Mucosa of descending colon (tissue), 1 donor: ENCODE measurements around the gene MUC6.

DNA sequence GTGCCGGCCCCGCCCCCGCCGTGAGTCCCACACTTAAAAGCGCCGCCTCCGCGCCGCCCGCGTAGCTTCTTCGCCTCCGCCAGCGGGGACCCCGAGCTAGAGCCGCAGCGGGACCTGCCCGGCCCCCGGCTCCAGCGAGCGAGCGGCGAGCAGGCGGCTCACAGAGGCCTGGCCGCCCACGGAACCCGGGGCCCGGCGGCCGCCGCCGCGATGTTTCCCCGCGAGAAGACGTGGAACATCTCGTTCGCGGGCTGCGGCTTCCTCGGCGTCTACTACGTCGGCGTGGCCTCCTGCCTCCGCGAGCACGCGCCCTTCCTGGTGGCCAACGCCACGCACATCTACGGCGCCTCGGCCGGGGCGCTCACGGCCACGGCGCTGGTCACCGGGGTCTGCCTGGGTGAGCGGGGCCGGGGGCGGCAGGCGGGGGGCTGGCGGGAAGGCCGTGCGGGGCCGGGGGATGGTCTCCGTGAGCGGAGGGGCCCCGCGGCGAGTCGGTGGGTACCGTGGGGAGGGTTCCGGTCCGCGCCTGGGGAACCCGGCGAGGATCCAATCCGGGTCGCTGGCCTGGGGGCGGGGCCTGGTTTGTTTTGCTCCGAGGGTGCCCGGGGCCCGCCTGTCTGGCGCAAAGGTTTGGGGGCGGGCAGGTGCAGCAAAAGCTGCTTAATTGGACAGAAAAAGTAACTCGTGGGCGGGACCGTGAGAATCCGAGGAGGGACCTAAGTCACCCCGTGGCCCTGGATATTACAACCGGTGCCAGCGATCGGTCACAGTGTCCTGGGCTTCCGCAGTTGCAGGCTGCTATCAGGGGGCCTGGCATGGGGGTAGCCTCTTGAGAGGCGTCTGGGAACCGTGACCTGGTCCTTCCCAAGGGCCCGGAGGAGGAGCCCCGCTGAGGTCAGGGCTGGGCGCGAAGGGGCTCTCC lies 1.1 kb downstream of the PNPLA2 start:
- PRO-cap = bidirectional peak, plus-strand start at position 64 of the sequence, minus-strand start outside the sequence; unidirectional peak, plus-strand start at position 301 of the sequence; bidirectional peak, plus-strand start at position 741 of the sequence, minus-strand start at position 561 of the sequence

DNA sequence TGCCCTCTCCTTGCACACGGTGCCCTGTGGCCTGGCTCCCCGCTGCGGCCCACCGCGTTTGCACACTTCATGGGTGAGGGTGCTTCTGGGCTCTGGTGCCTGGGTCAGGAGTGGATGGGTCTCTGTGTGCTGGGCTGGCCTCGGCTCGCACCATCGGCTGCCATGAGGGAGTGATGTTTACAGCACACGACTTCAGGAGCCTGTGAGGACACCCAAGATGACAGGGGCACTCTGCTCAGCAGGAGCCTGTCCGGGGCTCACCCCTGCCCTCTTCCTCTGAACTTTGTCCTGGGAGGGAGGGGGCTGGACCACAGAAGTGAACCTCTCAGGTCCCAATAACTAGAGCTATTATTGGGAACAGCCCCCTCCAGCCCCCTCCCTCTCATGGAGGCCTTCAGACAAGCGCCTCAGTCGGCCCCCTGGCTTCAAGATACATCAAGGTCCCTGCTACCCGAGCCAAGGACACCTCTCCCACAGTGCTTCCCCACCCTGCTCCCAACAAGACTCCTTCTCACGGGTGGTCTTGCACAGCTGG lies 1.8 kb downstream of the PNPLA2 start:
- PRO-cap = no peak

DNA sequence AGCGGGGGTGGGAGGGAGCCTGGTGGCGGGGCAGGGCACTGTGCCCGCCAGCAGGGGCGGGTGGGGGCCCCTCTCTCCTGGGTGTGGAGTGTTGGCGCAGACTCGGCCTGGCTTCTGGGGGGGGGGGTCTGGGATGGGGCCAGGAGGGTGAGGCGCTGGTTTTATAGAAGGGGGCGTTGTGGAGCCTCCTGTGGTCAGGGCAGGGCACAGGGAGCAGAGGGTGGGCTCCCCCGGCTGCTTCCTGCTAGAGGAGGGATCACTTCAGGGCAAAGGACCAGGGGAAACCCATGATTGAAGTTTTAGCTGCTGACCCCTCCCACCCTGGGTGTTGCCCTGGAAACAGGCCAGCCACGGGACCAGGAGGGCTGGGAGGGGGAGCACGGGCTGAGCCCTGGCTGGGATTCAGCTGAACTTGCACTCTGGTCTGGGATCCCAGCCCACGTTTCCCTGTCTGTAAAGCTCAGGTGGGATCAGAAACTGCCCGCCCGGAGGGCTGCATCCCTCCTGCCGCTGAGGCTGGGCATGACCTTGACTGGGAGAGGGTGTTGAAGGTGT lies 2.0 kb downstream of the TSPAN4 start:
- PRO-cap = no peak

GRCh38 chr11:849223-850119 lies 6.8 kb downstream of the TSPAN4 start:
- PRO-cap = no peak

DNA sequence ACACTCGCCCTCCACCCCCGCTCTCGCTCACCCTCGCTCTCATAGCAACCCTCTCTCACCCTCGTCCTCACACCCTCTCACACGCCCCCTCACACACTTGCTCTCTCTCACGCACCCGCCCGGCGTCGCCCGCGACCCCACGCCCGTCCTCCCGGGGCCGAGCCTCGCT lies 200 bp downstream of the CHID1 start:
- PRO-cap = no peak

DNA sequence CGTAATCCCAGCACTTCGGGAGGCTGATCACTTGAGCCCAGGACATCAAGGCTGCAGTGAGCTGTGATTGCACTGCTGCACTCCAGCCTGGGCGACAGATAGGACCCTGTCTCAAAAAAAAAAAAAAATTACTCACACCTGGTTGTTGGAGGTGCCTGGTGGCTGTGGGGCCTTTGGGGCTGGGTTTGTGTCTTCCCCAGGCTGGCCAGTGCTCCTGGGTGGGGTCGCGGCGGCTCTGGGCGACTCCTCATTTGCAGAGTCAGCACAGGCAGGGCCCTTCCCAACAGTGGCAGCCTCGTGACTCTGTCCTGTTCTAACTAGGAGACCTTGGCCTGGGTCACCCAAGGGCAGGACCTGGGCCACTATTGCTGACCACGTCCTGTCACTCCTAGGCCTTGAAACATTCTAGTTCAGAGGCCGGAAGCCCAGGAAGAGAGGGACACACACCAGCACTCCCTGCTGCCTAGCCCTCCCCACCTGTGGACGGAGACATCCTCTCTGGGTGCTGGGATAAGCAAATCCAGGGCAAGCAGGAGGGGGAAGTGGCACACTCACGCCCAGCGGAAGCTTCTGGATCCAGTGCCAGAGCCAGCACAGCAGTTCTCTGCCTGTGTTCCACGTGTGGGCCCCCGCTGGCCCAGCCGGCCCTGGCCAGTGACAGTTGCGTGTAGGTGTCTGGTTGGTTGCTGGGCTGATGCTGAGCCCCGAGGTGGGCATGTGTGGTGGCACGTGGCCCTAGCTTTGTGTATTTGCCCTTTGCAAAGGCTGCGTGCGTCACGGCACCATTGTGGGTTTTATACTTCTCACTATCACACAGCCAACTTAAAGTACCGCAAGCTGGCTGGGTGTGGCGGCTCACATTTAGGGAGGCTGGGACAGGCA lies 4.2 kb upstream of the CHID1 start:
- PRO-cap = unidirectional peak, minus-strand start at position 210 of the sequence

- PRO-cap = unidirectional peak, minus-strand start at chr11:928173
Observed at GRCh38 chr11:927842-928468, 2.3 kb downstream of the AP2A2 start.

DNA sequence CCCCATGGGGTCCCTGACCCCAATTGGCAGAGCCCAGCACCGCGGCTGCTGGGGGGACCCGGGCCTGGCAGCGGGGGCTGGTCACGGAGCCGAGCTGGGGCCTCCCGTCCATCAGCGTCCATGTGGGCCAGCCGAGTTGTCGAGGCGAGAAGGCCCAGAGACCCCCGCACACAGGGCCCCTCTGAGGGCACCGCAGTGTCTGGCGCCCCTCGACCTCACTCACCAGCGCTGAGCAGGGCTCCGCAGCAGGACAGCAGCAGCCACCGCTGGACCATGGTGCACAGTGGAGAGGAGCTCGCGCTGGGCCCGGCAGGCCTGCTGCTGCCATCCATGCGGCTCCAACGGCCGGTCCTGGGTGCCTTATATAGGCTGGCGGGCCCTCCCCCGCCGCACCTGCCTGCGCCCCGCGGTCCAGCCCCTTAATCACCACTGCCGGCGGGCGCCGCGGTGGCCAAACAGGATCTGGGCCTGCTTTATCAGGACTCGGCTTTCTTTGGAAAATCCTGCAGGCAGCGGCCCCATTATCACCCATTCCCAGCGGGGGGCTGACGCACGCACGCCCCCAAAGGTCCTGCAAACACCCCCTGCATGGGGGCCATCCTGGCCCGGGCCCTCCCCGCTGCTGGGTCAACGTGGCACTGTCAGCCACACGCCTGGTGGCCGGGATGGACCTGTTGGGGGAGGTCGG lies at the start of gene MUC6:
MUC6 (minus strand) TSS at position 338 of the 688 bp plus-strand sequence.
- PRO-cap = no peak

DNA sequence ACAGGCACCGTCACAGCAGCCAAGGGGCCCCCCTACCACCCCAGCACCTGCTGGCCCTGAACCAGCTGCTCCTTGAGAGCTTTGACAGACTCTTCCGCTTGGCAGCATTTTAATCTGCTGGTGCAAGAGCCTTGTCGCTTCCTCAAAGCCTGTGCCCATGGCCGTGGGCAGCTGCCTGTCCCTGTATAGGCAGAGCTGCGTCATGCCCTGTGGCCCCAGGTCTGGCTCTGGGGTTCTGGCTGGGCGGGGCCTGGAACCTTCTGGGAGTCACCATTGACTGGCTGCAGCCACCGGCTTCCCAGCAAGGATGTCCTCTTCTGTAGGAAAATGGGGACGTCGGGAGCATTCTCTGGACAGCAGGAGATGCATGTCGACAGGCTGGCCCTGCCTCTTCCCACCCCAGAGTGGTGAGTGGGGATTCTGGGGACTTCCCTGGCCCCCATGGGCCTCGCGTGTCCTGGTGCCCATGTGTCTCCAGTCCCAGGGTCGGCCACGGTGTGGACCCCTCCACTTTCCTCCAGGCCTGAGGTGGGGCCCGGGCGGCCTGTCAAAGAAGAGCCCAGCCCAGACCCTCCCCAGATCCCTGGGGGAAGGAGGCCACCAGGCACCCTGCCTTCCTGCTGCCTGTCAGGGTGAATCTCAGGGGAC lies 13.2 kb upstream of the MUC6 start:
- PRO-cap = no peak

DNA sequence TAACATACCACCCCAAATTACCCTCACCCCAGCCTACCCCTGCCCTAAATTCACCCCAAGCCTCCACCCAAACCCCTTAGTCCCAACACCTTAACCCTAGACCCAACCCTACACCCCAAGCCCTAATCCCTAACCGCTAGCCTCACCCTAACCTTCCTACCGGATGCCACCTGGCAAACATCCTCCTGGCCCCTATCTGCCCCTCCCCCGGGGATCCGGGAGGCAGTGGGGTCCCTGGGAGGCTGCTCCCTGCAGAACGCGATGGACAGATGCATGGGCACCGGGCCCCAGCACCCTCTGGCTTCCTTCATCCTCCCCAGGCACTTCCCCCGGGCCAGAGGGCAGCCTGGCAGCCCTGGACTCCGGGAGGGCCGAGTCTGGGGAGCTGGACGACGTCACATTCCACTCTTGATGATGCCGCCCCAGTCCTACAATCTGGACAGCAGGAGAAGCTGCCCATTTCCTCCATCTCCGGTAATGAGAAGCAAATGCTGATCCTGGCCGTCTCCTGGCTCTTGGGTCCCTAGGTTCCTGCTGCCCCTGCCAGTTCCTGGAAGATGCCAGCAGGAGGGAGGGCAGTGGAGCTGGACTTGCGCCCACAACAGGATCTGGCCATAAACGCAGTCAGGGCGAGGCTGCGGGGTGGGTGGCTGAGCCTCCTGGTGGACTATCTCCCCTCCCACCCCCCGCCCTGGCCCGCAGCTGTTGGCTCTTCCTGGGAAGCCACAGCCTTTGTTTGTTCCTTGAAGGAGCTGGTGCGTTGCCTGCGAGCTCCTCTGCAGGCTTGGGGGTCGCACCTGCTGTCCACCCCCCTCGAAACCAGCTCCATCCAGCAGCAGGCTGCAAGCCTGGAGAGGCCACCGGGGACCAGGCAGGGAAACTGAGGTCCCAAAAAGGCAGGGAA lies 17.7 kb upstream of the MUC6 start:
- PRO-cap = bidirectional peak, plus-strand start at position 728 of the sequence, minus-strand start at position 559 of the sequence

DNA sequence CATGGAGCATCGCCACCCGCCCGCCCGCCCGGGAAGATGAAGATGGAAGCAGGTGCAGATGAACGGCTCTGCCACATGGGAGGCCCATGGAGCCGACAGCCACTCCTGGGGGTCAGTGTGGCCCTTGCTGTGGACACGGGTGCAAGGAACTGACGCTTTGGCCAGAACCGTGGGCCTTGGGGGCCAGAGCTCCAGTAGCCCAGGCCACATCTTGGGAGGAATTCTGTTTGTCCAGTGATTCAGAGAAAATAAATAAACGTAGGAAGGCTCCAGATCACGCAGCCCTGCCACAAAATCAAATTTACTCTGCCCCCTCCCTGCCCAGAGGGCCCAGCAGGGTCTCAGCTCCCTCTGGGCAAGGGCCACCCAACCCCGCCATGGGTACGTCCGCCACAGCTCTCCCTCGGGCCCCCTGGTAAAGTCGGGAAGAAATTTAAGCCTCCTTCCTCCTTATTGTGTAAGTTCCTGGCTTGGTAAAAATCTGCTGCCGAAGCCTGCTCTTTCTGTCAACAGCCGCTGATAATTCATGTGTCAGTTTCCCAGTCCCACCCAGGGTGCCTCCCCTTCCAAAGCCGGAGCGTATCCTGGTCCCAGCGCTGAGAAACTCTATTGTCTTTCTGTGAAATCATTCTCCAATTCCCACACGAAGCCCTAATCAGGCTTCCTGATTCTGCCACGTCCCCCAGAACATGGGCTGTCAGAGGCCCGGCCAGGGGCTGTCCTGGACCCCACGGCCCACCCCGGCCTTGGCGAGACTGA lies 6.9 kb upstream of the MUC5AC start:
- PRO-cap = unidirectional peak, plus-strand start at position 628 of the sequence

DNA sequence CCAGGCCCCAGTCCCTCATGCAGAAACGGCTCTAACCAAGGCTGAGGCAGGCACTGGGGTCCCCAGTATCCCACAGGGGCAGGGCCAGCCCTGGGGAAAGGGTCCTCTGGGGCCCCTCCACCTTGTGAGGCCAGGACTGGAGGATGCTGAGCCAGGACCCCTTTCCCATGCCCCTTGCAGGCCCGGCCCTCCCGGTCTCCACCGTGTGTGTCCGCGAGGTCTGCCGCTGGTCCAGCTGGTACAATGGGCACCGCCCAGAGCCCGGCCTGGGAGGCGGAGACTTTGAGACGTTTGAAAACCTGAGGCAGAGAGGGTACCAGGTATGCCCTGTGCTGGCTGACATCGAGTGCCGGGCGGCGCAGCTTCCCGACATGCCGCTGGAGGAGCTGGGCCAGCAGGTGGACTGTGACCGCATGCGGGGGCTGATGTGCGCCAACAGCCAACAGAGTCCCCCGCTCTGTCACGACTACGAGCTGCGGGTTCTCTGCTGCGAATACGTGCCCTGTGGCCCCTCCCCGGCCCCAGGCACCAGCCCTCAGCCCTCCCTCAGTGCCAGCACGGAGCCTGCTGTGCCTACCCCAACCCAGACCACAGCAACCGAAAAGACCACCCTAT lies 17.9 kb downstream of the MUC5B start:
- PRO-cap = no peak

DNA sequence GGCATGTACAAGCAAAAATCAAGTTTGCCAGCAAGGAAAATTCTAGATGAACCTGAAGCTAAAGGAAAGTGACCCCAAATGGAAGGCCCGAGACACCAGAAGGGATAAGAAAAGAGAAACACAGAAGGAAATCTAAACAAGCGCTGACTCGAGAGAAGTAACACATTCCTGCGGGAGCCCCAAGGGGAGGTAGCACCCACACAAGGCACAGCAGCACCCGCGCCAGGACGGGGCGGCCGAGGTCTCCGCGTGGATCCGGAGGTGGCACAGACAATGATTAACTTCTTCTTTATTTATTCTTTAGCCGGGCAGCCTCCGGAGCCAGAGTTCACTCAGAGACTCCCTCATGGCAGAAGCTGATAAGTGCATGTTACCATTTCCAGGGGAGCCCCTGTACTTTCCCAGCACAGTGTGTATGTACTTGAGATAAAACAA lies 5.1 kb downstream of the TOLLIP start:
- PRO-cap = bidirectional peak, plus-strand start at position 324 of the sequence, minus-strand start at position 212 of the sequence

DNA sequence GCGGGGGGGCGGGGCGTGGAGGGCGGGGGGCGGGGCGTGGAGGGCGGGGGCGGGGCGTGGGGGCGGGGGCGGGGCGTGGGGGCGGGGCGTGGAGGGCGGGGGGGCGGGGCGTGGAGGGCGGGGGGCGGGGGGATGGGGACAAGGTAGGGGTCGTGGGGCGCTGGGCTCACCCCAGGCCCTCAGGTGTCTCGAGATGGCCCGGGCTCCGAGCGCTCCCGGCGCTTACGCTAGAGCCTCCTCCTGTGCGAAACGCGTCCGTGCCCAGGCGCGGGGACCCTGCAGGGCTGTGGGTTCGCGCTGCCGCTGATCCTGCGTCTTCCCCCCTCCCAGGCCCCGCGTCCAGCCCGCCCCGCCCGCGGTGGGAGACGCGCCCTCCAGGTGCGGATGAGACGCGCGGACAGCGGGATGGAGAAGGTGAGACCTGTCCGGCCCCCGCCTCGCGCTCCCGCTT lies 27.3 kb upstream of the TOLLIP start:
- PRO-cap = no peak

DNA sequence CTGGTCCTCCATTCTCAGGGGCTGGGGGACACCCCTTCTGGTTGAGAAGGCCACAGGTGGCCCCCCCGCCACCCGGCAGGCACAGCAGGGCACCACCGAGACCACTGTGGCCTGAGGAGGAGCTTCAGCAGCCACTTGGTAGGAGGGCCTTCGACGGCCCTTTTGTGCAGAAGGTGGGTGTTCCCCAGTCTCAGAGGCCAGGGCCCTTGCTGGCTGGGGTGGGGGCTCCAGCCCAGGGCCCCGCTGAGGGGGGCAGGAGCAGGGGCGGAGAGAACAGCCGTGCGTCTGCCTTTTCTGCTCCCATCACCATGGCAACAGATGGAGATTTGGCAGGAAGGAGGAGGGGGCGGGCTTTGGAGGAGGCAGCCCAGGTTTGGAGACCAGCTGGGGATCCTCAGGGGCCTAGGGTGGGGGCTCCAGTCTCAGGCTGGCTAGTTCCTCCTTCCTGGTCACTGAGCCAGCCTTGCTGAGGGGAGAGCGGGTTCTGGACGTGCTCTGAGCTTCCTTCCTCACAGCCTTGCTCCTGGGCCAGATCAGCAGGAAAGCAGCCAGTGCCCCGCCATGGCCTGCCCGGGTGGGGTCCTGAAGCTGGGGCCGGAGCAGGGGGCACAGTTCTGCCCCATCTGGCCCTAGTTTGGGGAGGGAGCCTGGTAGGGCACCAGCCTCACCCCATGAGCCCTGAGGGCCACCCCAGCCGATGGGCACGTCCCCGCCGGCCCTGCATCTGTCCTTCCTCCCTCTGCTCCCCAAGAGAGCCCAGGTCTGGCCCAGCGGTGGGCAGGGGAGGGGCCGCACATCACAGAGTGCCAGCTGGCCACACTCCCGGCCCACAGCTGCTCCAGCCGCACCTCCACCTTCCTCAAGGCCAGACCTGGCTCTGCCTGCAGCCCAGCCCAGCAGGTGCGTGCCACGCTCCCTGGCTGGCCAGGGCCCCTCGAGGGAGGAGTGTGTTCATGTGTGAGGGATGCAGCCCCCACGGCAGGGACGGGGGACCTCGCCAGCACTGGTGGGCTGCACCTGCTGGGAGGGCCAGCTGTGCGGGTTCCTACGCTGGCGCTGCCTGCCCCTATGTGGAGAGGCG lies 21.3 kb downstream of the BRSK2 start:
- PRO-cap = no peak

DNA sequence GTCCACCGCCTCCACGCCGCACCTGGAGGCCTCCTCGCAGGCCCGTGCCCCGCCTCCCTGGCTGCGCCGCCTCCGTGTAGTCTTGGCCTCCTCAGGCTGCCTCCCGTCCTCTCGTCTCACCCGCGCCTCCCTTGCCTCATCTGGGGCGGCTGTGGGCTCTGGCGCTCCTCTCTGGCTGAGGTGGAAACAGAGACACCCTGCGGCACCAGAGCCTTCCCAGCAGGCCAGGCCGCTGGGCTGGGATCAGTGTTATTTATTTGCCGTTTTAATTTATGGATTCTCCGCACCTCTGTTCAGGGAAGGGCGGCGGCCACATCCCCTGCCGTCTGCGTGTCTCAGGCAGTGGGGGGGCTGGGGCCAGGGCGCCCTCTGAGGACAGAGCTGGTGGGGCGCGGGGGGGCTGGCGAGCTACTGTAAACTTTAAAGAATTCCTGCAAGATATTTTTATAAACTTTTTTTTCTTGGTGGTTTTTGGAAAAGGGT lies 25.2 kb downstream of the MOB2 start:
- PRO-cap = unidirectional peak, minus-strand start at position 331 of the sequence

DNA sequence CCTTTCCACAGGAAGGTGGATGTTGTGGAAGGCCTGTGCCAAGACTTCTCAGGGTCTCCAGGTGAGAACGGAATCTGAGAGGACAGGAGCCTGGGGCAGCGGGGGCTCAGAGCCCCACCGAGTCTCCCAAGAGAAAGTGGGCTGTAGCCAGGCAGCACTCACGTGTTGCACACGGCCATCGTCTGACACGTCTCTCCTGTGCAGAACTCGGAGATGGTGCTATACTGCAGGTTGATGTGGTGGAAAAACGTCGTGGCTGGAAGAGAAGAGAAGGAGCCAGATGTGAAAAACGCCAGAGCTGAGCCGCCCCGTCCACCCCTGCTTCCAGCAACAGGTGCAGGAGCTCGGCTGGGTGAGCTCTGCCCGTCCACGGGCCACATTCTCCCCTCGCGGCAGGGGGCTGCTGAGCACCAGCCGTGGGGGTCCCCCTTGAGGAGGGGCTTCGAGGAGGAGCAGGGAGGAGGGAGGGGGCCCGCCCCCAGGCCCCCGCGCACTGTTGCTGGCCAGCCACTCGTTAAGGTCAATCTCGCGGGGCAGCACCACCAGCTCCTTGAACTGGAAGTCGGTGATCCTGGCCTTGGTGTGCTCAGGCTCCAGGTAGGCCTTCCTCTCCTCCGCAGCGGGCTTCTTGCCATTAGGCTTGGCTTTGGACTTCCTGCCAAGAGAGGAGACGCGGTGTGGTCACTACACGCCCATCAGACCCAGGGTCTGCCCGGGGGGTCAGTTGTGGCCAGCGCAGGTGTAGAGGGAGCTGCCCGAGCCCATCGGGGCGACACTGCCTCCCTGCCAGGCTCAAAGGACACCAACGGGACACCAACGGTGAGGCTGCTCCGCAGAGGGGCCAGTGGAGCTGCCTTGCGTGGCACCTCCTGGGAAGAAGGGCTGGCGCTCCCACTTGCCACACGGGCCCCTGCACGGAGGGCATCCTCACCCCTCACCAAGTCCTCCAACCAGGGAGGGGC lies 6.1 kb downstream of the MOB2 start:
- PRO-cap = no peak

GRCh38 chr11:1547772-1549037 lies 23.9 kb downstream of the DUSP8 start:
- PRO-cap = bidirectional peak, plus-strand start at chr11:1548563, minus-strand start at chr11:1548305

DNA sequence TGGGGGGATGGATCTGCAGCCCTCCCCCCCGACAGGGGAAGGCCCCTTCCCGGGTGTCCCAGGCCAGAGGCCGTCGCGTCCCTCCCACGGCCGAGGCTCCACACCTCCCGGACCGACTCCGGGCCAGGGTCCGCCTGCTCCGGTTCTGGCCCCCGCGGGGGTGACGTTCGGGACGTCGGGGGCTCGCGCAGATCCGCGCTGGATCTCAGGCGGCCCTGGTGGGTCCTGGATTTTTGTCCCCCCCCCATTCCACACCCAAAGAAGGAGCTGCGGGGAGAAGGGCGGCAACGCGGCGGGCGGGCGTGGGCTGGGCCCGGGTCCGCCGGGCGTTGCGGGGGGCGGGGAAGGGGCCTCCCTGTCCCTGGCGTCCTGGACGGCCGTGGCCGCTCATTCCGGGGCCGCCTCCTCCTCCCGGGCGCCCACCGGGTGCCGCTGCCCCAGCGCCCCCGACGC lies 676 bp downstream of the DUSP8 start:
- PRO-cap = no peak

GRCh38 chr11:1652690-1653606 lies 23.4 kb downstream of the KRTAP5-5 start:
- PRO-cap = no peak